Subcutaneous adipose tissue (tissue), 3 donors: ENCODE results near the genes PPP4R1, GNAL and ANKRD62.

GRCh38 chr18:9418021-9418369 lies 57.3 kb upstream of the RALBP1 start:
- PRO-cap = no peak
- RAMPAGE, long total RNA, 3 experiments = no peak in any of the 3 experiments

DNA sequence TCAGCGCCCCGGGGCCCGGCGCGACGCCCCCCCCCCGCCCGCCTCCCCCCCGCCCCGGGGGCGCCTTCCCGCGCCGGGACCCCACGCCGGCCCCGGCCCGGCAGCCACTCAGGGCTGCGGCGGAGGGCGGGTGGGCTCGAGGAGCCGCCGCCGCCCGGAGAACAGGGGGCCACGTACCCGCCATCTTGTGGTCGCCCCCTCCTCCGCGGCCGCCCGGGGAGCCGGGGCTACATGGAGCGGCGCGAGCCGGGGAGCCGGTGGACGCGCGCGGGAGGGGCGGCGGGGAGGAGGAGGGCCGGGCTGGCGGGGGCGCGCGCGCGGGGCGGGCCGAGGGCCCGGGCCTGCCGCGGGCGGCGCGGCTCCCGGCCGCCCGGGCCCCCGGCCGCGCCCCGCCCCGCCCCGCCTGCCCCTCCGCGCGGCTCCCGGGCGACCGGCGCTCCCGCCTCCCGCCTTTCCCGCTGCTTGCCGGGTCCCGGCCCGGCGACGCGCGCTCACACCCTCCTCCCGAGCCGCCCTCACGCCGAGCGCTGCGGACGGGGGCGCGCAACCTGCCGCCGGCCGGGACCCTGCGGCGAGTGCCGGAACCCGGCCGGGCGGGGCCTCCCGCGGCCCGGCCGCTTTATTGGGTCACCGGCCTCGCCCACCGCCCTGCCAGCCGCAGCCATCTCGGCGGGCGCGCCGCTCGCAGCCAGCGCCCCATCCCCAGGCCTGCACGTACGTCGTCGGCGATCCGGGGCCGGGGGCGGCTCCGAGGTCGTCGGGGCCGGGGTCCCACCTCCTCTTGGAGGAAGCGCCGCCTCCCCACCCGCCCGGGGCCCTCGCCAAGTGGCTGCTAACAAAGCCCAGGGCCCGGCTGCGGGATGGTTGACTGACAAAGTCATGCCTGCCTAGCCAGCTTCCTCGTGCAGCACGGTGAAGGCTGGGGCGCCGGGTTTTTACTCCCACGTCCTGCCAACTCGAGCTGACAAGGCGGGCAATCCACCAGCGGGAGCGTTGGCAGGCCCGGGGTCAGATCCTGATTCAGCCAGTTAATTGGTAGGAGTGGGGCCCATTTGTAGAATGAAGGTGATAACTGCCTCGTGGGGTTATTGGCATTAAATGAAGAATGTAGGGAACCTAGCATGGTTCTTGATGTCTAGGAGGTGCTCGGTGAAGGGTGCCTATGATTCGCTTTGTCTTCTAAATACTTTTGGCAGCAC lies at the start of gene PPP4R1:
Gene PPP4R1 (minus strand): TSS at position 259 of the 1,199 bp plus-strand sequence.
- PRO-cap = bidirectional peak, plus-strand start at position 316 of the sequence, minus-strand start at position 215 of the sequence; bidirectional peak, plus-strand start at position 664 of the sequence, minus-strand start at position 577 of the sequence
- RAMPAGE, long total RNA, 3 experiments = start-site peak on the minus strand in 3 of 3 experiments, centred at positions 214 to 245 of the sequence, 67 to 370 reads per replicate

GRCh38 chr18:9616938-9617364 lies 2.6 kb upstream of the PPP4R1 start:
- PRO-cap = no peak
- RAMPAGE, long total RNA, 3 experiments = no peak in any of the 3 experiments

- PRO-cap = no peak
- RAMPAGE, long total RNA, 3 experiments = no peak in any of the 3 experiments
Observed at GRCh38 chr18:9712060-9713125, 4.3 kb downstream of the RAB31 start.

DNA sequence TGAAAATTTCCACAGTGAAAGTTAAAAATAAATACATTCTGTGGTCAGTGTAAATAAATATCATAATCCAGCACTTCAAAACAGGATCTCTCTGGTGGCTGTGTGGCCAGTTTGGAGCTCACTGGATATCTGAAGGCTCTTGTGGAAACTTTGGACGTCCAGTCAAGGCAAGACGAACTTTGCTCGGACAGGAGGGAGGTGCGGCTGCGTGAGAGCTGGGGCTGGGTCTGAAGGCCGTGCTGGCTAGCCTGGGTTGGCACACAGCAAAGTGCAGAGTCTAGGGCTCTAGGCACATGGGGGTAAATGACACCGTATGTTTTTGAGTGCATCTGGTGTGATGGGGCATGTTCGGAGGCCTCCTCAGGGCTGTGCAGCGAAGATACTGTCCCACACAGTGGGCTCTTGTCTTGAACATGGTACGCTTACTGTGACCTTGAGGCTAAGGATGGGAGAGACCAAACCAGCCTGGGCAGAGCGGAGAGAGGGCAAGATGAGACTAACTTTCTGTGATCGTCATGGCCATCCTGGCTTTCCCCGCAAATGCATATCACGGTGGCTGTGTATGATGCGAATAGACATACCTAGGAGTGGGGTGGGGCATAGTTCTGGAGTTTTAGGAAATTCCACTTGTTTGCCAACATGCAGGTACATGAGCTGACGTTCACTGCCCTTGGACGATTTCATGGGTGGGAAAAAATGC lies 78.7 kb upstream of the TXNDC2 start:
- PRO-cap = no peak
- RAMPAGE, long total RNA, 3 experiments = no peak in any of the 3 experiments

DNA sequence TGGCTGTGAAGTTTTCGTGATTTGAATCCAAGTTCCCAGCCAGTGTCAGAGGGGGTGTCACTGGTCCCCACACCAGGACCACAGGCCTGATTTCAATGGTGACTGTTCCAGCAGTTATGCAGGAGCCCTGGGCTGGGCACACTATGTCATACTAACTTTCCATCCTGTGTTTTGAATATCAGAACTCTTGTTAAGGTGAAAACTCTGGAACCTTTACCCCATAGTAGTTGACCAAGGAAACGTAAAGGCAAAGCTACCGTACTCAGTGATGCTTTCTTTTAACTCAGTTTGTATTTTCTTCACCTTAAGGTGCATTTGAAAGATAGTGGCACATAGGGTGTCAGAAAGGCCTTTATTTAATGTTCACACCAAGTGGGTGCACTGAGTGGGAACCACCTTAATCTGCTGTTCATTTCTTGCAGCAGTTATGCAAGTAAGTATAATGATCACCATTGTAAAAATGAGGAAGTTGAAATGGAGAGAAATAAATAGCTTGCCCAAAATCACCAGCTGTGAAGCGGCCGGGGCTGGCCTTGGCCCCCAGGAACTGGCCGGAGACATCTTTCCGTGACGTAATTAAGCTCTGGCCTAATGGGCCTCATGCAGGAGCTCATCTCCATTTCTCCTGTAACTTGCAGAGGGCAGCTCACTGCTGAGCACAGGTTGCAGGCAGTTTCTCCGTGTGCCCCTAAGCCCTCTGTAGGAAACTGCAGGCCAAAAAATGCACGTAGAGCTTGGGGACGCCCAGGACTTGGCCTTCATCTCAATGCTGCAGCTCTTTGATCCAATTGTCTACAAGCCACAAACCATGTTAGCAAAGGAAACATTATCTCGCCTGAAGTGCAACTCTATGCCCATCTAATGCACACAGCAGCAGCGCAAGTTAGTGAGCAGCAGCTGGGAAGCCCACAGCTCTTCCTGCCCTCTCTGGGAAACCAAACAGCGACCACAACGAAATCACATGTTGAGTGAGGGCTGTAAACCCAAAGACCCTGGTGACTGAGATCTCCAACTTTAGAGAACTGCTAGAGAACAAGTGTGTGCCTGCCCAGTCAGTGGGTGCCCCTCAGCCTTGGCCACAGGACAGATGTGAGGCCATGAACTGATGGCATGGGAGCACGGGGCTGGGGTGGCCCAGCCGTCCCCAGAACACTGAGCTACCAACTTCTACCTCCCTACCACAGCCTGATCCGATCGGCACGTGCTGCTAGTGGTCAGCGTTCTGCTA lies 28.6 kb downstream of the APCDD1 start:
- PRO-cap = no peak
- RAMPAGE, long total RNA, 3 experiments = no peak in any of the 3 experiments

GRCh38 chr18:10520027-10520361 lies 5.8 kb upstream of the NAPG start:
- PRO-cap = no peak
- RAMPAGE, long total RNA, 3 experiments = no peak in any of the 3 experiments

- PRO-cap = no peak
- RAMPAGE, long total RNA, 3 experiments = no peak in any of the 3 experiments
Observed at GRCh38 chr18:10794562-10795152, 268.8 kb downstream of the NAPG start.

DNA sequence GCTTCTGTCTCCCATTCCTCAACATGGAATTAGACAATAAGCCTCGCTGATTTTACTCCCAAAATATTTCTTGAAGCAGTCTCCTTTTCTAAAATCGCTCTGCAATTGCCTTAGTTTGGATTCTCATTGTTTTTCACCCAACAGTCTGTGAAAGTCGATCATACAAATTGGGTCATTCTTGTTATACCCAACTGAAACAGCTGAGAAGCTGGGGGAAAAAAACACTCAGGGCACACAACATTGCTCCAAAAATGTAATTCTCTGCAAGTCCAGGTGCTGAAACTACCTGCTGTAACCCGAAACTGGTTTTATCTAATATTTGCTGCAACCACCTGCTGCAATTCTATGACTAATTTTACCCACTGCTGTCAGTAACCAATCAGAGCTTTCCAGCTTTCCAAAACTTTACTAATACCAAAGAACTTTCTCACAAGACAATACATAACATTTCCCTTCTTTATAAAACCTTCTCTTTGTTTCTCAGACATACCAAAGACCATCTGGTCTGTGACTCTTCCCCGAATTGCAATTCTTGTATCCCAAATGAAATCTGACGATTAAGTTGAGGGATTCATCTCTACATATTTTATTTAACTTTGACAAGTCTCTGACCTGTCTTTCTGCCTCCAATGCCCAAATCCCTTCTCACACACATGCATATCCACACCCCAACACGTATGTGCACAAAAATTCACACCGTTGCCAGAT lies 198.4 kb downstream of the PIEZO2 start:
- PRO-cap = no peak
- RAMPAGE, long total RNA, 3 experiments = no peak in any of the 3 experiments

- PRO-cap = no peak
- RAMPAGE, long total RNA, 3 experiments = no peak in any of the 3 experiments
Observed at GRCh38 chr18:11161660-11161916, 12.2 kb upstream of the PIEZO2 start.

- PRO-cap = unidirectional peak, plus-strand start at chr18:11689226
- RAMPAGE, long total RNA, 3 experiments = no peak in any of the 3 experiments
Observed at GRCh38 chr18:11689133-11689991, at the start of gene GNAL. GNAL (plus strand) TSS chr18:11689264.

- PRO-cap = no peak
- RAMPAGE, long total RNA, 3 experiments = no peak in any of the 3 experiments
Observed at GRCh38 chr18:11760754-11761295, 71.8 kb downstream of the GNAL start.

DNA sequence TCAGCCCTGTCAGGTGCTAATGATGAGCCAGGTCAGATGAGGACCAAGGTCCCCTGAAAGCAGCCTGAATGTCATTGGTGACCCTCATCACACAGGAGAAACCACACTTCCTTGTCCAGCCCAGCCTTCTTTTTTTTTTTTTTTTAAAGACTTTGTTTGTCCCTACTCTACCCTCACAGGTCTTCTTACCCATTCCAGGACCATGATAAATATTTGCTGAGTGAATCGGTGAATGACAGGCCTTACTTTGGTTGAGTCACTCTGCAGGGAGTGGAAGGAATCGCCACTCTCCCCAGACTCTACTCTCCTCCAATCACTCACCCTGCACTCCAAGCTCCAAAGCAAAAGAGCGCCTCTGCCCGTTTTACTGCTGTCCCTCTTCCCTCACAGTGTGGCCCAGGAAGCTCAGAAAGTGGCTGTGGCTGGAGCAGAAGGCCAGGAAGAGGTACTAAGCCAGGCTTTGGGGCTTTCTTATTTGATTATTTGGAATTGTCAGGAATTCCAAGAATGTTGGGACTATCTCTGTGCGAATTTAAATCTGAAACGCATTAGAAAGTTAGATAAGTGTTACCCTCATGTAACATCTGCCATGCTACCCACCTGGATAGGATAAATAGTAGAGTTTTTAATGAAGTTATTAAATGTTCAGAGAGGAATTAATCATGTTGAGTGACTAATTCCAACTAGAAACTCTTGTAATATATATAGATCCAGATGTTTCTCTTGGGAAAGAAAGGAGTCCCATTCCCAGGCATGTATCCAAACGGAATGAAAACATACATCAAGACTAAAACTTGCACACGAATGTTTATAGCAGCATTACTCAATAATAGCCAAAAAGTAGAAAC lies 43.1 kb upstream of the CHMP1B start:
- PRO-cap = no peak
- RAMPAGE, long total RNA, 3 experiments = no peak in any of the 3 experiments

GRCh38 chr18:11991115-11991849 lies 10.0 kb downstream of the IMPA2 start:
- PRO-cap = no peak
- RAMPAGE, long total RNA, 3 experiments = no peak in any of the 3 experiments

- PRO-cap = no peak
- RAMPAGE, long total RNA, 3 experiments = no peak in any of the 3 experiments
Observed at GRCh38 chr18:12093517-12094110, at the start of gene ANKRD62. ANKRD62 (plus strand) TSS chr18:12093843.

DNA sequence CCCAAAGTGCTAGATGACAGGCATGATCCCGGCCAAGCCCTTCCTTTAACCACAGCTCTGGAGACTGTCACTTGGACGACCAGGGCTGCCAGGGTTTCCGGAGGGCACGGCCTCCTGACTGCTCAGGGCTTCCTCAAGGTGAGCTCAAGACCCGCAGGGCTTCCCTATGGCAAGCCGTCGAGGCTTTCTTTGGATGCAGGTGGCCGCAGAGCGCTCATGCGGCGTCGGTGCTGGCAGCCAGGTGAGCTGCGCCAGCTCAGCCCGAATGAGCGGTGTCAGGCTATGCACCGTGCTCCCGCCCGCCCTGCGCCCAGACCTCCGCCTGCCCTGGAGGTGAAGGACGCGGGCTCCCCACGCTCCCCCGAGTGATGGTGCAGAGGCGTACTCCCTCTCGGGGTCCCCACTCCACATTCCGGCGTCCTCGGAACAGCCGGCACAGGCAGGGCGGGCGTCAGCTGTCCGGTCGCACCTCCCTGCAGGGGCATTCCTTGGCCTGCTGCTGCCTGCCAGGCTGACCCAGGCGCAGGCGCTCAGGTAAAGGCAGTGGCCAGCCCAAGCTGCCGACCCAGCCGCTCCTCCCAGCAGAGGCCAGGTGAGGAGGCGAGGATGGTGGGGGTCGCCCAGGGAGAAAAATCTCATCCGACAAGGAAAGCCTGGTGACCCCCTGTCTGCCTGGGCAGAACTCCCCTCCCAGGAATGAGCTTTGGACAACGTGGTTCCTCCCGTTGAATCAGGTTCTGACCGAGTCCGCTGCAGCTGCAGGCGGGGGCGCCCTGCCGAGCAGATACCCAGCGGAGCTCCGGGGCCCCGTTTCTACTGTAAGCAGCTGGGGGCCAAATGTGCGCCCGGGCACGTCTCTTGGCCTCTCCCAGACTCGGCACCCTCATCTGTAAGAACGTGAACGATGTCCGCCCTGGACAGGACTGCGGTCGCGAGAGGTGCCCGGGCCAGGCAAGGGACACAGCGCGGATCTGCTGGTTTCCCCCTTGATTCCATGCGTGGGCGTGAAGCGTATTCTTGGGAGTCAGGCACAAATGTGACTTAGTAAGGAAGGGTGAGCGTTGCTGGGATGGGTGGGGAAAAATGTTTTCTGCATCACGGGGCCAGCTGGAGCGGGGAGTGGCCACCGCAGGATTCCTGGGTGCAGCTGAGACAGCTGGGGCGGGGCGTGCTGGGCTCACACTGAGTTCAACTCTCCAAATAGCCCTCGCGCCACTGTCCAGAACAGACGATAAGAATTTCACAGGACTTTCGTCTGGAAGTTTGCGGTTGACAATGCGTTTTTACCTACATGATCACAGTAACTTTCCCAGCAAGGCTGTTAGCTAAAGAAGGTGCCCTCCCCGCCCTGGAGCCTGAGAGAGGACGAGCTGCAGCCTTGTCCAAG lies 20.4 kb upstream of the TUBB6 start:
- PRO-cap = bidirectional peak, plus-strand start at position 1,199 of the sequence, minus-strand start at position 1,038 of the sequence
- RAMPAGE, long total RNA, 3 experiments = start-site peak on the plus strand in 1 of 3 experiments, centred at position 1,165 of the sequence, 7 reads per replicate

DNA sequence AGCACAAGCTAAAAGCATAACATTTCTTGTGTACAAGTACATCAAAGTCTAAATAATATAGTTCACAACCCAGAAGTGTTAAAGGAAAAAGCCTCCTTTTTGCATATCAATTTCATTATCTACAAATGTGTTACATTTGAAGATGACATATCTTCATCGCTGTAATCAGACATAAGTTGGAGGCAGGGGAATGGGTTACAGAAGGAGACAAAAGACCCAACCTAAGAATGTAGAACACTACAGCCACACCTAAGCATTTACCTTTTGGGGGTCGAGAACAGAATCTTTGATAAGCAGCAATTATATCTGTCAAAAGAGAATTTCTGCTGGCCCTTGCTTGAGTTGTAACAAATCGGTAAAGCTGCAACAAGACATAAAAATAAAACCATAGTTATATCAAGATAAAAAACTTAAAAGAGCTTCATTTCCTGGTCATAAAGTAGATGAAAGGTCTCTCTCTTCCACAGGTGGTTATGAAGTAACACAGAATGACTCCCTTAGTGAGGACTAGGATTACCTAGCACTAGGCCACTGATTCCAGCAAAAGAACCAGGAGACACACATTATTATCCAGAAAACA lies 5.6 kb downstream of the AFG3L2 start:
- PRO-cap = no peak
- RAMPAGE, long total RNA, 3 experiments = no peak in any of the 3 experiments

- PRO-cap = no peak
- RAMPAGE, long total RNA, 3 experiments = start-site peak on the minus strand in 1 of 3 experiments, at chr18:12546688-12546808 at its widest, 15 reads per replicate
Observed at GRCh38 chr18:12546414-12547127, 111.3 kb downstream of the SPIRE1 start.

DNA sequence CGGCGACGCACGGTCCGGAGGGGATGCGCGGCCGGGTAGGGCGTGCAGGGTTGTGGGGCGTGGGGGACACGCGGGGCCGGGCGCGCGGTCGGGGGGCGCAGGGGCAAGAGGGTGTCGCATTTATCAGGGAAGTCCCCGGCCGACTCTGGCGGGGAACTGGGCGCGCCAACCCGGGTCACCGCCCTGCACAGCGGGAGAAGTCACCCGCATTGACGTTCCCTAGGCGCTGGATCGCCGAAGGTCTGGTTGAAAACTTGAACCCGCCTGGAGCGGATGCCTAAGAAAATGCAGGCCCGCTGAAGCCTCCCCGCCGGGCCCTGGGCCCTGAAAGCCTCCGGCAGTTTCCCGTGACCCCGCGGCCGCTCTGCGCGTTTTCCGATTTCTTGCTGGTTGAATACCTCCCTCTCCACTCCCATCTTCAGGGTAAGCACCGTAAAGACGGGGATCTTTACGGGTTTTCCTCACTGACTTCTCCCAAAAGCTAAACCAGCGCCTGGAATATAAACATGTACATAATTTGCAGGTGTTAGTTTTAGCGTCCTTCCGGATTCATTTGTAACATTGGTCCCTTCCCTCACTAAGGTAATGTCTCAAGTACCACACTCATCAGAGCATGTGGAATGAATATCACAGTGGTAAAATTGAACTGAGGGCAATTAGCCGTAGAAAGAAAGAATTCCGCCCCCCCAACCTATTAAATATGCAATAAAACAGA lies 601 bp upstream of the SPIRE1 start:
- PRO-cap = no peak
- RAMPAGE, long total RNA, 3 experiments = no peak in any of the 3 experiments

DNA sequence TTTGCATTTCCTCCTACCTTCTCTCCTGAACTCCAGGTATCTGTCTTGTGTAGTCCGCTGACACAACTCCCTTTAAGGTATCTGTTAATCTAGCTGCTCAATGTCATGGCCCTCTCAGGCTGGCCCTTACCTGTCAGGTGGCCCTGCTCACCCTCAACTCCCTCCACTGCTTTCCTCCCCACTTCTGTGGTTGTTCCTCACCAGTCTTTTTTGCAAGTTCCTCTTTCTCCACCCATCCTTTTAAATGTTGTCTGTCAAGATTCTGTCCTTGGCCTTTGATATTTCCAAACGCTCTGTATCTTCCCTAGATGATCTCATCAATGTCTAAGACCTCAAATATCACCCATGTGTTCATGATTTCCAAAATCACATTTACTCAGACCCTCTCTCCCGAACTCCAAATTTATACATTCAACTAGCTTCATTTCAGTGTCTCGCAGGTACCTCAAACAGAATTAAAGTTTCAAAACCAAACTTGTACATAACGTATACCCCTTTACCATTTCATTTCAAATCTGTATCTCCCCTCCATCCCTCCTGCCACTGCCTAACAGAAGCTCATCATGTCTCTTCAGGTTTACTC lies 3.5 kb downstream of the PTPN2 start:
- PRO-cap = no peak
- RAMPAGE, long total RNA, 3 experiments = no peak in any of the 3 experiments